ENCODE measurements around the genes NECTIN4, KLHDC9, DEDD, B4GALT3 and ADAMTS4.

DNA sequence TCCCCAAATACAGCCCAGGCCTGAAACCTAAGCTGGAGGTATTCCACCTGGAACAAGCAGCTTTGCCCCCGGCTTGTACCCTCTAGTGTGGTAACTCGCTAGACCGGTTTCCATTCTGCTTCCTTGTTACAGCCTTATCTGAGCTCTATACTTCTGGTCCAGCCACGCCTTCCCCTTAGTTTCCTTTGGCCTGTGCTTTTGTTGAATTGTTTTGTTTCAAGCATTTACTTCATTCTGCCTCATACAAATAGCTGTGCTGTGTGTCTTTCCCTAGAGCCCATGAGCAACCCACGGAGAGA lies 14.6 kb upstream of the LY9 start:
- PRO-cap, 3 experiments = no peak in any of the 3 experiments

GRCh38 chr1:160797028-160797923 lies 1.3 kb downstream of the LY9 start:
- PRO-cap, 3 experiments = no peak in any of the 3 experiments

GRCh38 chr1:160798404-160799227 lies 2.6 kb downstream of the LY9 start:
- PRO-cap, 3 experiments = no peak in any of the 3 experiments

GRCh38 chr1:160925797-160926351 lies 28.7 kb downstream of the ITLN2 start:
- PRO-cap, 3 experiments = no peak in any of the 3 experiments

DNA sequence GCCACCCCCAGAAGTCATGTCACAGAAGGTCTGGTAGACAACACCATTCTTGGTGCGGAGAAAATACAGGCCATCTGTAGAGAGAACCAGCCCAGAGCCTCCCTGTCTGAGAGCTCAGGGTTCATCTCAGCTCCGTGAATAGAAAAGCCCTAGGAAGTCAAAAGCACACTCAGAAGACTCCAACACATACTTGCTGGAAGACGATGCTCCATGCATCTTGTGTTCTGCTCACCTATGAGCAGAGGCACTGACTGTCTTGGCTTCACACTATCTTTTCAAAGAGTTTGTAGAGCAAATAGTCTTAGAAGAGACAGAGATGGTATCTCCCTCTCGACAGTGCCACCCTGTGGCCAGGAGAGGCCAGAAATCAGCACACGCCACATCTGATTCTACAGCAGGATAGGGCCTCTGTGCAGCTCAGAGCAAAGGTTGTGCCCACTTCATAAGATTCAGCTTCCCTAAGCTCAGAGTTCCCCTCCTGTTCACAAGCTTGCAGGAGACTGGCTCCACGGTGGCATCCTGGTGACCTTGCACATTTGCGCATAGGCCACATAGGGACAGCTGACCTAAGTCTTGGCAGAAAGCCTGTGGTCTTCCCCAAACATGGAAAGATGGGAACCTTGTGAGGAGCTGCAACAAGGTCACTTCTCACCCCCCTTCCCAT lies 3.3 kb downstream of the ITLN2 start:
- PRO-cap, 3 experiments = no peak in any of the 3 experiments

DNA sequence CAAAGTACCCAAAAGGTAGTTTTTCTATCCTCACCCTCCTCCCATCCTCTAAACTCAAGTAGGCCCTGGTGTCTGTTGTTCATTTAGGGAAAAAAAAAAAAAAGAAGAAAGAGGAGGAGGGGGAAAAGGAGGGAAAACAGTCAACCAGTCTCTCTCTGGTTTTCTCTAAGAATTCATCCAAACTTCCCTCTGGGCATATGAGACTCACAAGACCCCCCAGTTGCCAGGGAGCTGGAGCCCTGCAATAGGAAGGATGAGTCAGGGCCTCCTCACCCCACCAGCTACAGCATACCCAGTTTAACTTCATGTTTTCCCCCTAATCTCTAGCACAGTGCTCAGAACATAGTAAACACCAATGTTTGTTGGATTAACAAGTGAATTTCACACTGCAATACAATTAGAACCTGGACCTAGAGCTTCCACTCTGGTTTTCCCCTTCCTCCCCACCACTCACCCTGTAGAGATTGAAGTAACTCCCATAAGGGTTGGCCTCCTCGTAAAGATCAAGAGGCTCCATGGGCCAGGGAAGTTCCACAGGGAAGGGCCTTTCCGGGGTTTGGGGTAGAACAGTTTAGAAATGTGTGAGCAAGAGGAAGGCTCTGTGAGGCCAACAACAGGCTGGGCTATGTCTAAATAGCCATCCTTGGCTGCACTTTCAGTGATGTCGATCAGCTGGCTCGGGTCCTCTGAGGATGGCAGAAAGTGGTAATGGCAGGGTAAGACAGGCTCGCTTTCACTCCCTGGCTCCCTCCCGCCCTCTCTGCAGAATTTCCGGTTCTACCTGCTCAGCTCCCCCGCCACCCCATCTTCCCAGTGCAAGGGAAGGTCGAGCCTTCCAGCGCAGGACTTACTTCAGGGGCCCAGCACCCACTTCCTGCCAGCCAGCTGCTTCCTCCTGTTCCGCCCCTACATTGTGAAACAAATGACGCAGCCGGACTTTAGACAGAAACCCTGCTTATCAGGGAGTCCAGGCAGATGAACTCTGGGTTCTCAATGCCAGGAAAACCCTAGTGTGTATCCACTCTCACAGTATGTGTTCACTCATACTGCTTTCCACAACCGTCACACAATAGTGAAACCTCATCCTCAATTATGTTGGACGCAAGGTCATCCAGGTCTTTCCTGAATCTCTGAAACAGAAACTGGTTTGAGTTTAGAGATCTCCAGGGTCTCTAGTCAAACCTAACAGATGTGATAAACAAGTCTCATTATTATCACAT lies 7.5 kb downstream of the F11R start:
- PRO-cap, 3 experiments = peak in 3 of 3 experiments; most common plus-strand start position 974 of the sequence (in 2); most common minus-strand start position 762 of the sequence (in 3)

- PRO-cap, 3 experiments = no peak in any of the 3 experiments
Observed at GRCh38 chr1:161046583-161047794, 1.2 kb upstream of the USF1 start.

GRCh38 chr1:161068880-161069516 lies 693 bp downstream of the ARHGAP30 start:
- PRO-cap, 3 experiments = no peak in any of the 3 experiments

DNA sequence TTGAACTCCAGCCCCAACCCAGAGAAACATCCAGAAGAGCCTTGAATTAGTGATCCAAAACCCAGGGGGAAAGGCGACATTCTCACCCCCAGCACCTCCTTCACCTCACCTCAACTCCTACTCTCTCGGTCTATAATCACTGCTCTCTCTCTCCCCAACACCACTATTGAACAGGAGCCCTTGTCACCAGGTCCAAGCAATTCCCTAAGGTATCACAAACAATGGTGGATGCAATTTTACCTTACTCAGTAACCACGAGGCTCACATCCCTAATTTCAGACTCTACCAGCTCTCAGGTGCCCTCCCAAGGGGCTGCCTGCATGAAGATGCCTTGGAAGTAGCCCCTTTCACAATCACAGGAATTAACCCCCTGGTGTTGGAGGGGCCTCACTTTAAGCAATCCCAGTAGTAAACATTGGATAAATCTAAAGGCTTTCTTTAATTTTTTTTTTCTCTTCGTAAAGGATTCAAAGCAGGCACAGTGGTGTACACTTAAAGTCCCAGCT lies 1.6 kb upstream of the ARHGAP30 start:
- PRO-cap, 3 experiments = no peak in any of the 3 experiments

DNA sequence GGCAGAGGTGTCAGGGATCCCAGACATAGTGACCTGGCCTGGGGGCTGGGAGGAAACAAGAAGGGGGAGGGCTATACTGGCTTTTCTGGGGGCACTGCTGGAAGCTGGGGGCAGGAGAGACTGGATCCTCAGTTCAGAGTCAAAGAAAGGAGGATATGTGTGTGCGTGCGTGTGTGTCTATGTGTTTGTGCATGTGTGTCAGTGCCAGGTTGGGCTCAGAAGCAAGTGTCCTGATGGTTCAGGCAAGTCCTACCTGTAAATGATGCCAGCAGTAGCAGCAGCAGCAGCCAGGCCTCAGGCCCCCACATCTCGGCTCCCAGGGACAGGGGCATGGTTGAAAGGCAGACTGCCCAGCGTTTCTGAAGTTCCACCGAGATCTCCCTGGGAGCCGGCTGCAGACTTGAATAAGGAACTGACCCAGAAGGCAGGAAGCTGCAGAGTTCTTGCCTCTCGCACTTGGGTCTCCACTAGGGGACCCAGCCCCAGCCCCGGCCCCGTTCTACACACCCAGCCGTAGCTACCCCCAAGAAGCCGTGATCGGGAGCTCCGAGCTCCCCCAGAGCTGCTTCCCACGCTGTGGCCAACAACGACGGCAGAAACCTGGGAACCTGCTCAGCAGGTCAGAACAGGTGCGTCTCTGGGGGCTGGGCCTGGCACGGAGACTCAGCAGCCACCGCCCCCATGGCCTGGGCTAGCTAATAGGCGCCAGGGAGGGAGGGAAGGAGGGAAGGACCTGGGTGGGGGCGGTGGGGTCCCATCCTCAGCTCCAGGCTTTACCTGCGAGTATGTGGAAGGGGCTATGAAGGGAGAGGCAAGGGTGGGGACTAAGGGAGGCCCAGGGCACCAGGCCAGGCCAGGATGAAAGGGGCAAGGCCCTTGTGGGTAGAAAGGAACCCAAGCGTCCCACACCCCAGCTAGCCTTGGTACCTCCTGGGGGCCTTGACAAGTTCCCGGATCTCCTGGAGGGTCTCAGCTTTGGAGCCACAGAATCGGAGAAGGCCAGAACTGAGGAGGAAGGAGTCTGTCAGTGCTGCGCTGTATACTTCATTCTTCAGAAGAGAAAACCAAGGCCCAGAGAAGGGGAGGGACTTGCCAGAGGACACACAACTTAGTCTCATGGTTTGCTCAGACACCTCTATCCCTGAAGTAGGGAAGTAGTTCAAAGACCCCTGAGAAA lies at the start of gene NECTIN4:
NECTIN4 (minus strand) TSS at position 594 of the 1,177 bp plus-strand sequence.
- PRO-cap, 3 experiments = peak in 3 of 3 experiments; most common plus-strand start position 218 of the sequence (in 3); most common minus-strand start position 594 of the sequence (in 2)

GRCh38 chr1:161098086-161098858 lies at the start of gene KLHDC9:
TSS of gene KLHDC9 (plus strand) at chr1:161098361.
- PRO-cap, 3 experiments = peak in 3 of 3 experiments; most common plus-strand start chr1:161098361 (in 3); most common minus-strand start chr1:161098283 (in 3)

- PRO-cap, 3 experiments = peak in 3 of 3 experiments; most common plus-strand start chr1:161132549 (in 3); most common minus-strand start chr1:161132667 (in 3)
Observed at GRCh38 chr1:161132281-161133189, at the start of gene DEDD. TSS of gene DEDD (minus strand) at chr1:161132667.

GRCh38 chr1:161153302-161153630 lies 512 bp upstream of the UFC1 start:
- PRO-cap, 3 experiments = no peak in any of the 3 experiments

GRCh38 chr1:161166914-161167362 lies 712 bp downstream of the PPOX start:
- PRO-cap, 3 experiments = no peak in any of the 3 experiments

GRCh38 chr1:161171086-161172294 lies 5.3 kb downstream of the PPOX start:
- PRO-cap, 3 experiments = no peak in any of the 3 experiments

- PRO-cap, 3 experiments = peak in 3 of 3 experiments; most common plus-strand start chr1:161177576 (in 3); most common minus-strand start chr1:161177459 (in 1)
Observed at GRCh38 chr1:161176888-161178106, at the start of gene B4GALT3. TSS of gene B4GALT3 (minus strand) at chr1:161177507.

GRCh38 chr1:161198827-161199503 lies at the start of gene ADAMTS4:
TSS of gene ADAMTS4 (minus strand) at chr1:161199054.
- PRO-cap, 3 experiments = peak in 3 of 3 experiments; most common plus-strand start chr1:161199329 (in 2); most common minus-strand start chr1:161199052 (in 3)

- PRO-cap, 3 experiments = peak in 2 of 3 experiments; most common plus-strand start chr1:161227862 (in 2); most common minus-strand start chr1:161227752 (in 2)
Observed at GRCh38 chr1:161226827-161228151, 1.4 kb downstream of the TOMM40L start.

DNA sequence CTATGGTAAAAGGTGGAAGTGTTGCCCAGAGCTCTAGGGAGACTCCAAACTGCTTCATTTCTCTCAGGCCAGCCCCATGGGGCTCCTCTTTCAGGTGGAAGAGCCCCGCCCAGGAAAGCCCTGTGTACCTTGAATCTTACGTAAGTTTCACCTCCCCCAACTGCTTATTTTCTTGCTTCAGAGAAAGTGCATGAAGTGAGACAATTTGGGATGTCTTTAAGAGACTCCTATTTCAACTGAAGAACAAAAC lies 2.4 kb downstream of the PCP4L1 start:
- PRO-cap, 3 experiments = no peak in any of the 3 experiments

DNA sequence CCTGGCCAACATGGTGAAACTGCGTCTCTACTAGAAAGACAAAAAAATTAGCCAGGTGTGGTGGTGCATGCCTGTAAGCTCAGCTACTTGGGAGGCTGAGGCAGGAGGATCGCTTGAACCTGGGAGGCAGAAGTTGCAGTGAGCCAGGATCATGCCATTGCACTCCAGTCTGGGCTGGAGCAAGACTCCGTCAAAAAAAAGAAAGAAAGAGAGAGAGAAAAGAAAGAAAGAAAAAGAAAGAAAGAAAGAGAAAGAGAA lies 62.9 kb upstream of the CFAP126 start:
- PRO-cap, 3 experiments = no peak in any of the 3 experiments

Data from Metastatic Breast Carcinoma in the Ovary (tissue), 3 donors.